ENCODE data around the genes ZNF311, OR2B3 and PPP1R11.

GRCh38 chr6:28649071-28649523 is 62.0 kb upstream of the SCAND3 start:
- RRBS, result no CpG with 5 or more reads among the region's 6 CpGs

DNA sequence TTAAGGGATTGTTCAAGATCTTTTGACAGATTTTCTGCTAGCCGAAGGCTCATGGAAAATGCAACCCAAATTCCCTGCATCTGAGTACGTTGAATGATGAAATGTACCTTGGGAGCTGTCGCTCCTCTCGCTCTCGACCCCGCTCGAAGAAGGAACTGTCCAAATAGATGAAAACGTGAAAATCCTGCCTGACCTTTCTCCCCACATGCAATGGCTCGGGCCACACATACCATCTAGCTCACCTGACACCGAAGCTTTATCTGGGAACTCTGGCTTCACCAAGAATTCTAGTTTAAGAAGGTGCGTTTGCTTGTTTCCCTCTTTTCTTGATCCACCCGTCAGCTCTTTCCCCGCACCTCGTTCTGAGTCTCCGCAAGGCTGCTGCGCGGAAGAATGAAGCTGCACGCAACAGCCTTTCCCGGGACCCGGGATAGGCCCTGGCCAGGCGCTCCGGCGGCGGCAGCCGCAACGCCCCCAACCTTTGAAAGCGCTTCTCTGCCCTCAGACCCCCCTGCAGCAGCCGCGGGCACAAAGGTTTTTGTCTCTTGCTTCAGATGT is 87.1 kb upstream of the SCAND3 start:
- RRBS, result no CpG with 5 or more reads among the region's 29 CpGs

GRCh38 chr6:28710151-28710879 is 123.2 kb upstream of the SCAND3 start:
- RRBS, result no CpG with 5 or more reads among the region's 16 CpGs

GRCh38 chr6:28742753-28743762 is 156.0 kb upstream of the SCAND3 start:
- RRBS, result 17% methylated on average over 1 of the region's 26 CpGs

DNA sequence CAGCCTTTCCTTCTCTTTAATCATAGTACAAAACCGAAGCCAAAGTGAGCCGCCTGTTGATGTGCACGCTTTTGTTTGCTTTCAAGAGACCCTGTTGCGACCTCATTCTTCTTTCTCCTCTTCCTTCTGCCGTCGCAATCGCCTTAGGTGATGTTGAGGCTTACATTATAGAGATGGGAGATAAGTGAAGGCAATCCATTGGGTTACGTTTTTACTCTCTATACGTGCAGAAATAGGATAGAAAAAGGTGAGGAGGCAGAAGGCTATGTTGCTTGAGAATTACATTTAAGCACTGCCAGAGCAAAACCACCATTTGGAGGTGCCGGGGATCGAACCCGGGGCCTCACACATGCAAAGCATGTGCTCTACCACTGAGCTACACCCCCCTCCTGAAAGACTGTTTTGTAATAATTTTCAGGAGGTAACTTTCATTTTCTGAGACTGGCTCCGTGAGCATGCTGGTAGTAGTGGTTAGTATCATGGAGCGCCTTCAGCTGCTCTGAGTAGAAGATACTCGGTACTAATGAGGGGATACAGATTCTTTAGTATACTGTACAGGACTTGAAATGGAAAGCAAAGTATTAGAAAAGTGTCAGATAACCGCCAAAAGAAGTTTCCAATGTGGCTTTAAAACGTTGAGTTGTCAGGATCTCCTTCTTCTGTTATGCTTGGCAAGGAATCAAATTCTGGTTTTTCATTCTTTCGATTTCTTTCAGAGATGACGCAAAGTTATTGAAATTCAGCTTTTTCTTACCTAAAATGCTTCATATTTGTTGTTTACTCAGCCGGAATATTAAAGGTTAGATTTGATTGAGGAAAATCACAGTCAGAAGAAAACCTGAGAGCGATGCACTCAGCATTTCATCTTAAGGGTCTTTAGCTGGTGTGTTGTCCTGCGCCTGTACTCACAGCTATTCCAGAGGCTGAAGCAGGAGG is 165.5 kb downstream of the TRIM27 start:
- RRBS, result no CpG with 5 or more reads among the region's 22 CpGs

GRCh38 chr6:28982537-28983107 is 22.5 kb downstream of the ZNF311 start:
- RRBS, result 14% methylated on average over 2 of the region's 10 CpGs

DNA sequence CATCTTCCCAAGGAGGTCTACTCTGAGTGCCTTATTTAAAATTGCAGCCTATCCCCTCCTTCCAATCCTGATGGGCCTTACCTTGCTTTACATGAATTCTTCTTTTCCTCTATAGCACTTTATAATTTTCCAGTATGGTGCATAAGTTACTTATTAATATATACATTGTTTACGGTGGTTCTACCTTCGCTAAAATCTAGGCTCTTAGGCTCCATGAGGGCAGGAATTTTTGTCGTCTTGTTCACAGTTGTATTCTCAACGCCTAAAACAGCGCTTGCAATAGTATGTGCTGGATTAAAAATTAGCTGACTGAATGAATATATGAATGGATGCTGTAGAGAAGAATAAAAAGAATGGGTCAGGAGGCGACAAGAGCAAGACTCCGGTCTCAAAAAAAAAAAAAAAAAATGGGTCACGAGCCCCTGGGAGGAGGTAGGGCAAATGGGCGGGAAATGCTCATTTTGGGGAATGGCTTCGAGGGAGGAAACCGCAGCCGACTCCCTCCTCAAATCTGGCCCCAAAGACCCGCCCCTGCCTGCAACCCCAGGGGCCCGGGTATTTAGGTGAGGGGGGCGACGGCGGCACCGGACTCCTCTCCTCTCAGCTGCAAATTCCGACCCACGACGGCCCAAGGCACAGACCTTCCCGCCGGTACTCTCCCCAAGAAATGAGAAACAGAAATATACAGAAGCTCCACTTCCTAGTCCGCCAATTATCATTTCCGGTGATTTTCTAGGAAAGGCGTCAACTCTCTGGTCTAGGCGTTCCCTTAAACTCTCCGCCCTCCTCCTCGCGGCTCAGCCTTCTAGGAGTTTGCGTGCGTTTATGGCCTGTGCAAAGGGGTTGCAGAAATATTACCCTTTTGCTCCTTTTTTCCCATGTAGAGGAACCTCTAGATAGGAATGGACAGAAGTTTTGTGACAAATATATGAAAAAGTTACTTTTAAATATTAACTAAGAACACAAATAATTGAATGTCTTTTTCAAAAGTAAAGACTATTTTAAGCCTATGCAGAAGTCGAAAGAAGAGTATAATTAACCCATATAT is at the start of gene ZNF311:
ZNF311 (minus strand) TSS at position 389 of the 1,048 bp plus-strand sequence.
- RRBS, result 5% methylated on average over 8 of the region's 33 CpGs

GRCh38 chr6:29087140-29087655 is at the start of gene OR2B3:
Gene OR2B3 (minus strand): TSS chr6:29087313.
- RRBS, result no CpG with 5 or more reads among the region's 1 CpG

DNA sequence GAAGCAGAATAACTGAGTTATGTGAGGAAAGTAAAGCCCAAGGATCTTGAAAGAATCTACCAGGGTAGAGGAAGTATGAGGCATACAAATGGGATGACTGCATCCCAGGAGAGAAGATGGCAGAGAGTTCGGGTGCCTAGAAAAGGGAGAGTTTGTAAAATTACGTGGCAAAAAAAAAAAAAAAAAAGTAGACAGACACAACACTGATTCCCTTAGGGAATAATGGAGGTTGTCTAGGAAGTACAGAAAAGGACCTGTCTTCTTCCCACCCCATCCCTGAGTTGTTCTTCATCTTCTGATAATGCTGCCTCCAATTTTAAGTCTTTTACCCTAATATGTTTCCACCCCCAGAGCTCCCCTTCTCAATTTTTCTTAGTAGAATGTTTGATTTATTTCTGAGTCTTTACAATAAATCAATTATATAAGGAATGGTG is 3.3 kb downstream of the GABBR1 start:
- RRBS, result no CpG with 5 or more reads among the region's 2 CpGs

GRCh38 chr6:29680268-29680865 is 585 bp downstream of the ZFP57 start:
- RRBS, result 83% methylated on average over 1 of the region's 30 CpGs

- RRBS, result 10% methylated on average over 4 of the region's 23 CpGs
Observed at GRCh38 chr6:29755438-29756044, 32.3 kb downstream of the HLA-F start.

- RRBS, result no CpG with 5 or more reads among the region's 7 CpGs
Observed at GRCh38 chr6:29948981-29949585, 6.8 kb downstream of the HLA-A start.

GRCh38 chr6:30066824-30067812 is at the start of gene PPP1R11:
Gene PPP1R11 (plus strand): TSS chr6:30067198.
- RRBS, result 5% methylated on average over 6 of the region's 44 CpGs

- RRBS, result no CpG with 5 or more reads among the region's 1 CpG
Observed at GRCh38 chr6:30097920-30098294, 15.0 kb downstream of the TRIM31 start.

DNA sequence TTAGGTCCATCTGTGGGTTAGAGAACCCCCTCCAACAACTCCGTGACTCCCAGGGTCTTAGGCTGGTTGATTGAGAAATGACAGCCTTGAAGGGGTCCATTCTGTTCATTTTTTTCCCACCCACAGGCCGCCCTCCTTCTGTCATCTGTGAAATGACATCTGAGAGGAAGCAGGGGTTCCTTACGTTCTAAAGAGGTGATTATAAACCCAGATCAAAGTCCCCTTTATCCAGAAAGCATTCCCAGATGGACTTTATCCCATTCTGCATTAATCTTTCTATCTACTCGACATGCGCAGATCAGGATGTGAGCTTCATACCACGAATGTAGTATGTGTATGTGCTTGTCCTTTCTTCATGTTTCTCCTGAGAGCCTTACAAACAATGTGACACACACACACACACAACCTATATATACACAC is 5.9 kb downstream of the TRIM10 start:
- RRBS, result no CpG with 5 or more reads among the region's 6 CpGs

- RRBS, result no CpG with 5 or more reads among the region's 4 CpGs
Observed at GRCh38 chr6:30187053-30187572, 23.8 kb downstream of the TRIM15 start.

- RRBS, result no CpG with 5 or more reads among the region's 9 CpGs
Observed at GRCh38 chr6:30200494-30201414, 12.5 kb downstream of the TRIM26 start.

DNA sequence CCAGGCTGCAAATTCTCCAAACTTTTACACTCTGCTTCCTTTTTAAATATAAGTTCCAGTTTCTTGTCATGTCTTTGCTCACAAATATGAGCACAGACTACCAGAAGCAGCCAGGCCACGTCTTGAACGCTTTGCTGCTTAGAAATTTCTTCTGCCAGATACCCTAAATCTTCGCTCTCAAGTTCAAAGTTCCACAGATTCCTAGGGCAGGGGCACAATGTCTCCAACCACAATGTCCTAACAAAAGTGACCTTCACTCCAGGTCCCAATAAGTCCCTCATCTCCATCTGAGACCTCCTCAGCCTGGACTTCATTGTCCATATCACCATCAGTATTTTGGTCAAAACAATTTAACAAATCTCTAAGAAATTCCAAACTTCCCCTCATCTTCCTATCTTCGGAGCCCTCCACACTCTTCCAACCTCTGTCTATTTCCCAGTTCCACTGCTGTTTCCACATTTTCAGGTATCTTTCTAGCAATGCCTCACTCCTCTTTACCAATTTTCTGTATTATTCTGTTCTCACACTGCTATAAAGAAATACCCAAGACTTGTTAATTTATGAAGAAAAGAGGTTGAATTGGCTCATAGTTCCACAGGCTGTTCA is 42.2 kb upstream of the TRIM39 start:
- RRBS, result no CpG with 5 or more reads among the region's 4 CpGs

DNA sequence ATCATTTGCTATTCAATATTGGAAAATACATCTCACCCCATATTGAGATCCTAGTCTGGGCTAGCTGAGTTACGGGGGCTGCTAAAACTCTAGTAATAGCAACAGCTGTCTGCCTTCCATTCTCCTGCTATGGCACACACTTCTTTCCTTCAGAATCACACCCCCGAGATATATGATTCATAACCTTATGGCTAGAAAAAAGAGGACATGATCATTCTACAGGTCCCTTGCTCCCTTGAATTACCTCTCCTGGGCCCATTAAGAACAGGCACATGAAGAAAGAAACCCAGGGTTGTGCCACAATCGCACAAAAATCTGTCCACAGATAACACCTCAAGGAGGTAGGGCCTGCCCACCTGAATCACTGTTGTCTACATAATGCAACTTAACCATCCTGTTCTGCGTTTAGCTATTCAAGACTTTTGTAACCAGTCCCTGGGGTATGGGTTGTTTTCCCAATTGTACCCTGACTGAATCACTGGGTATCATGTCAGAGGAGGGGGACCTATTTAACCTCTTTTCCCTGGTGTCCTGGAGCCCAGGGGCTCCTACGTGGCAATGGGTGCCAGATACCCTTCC is 19.6 kb upstream of the TRIM39 start:
- RRBS, result no CpG with 5 or more reads among the region's 5 CpGs

DNA sequence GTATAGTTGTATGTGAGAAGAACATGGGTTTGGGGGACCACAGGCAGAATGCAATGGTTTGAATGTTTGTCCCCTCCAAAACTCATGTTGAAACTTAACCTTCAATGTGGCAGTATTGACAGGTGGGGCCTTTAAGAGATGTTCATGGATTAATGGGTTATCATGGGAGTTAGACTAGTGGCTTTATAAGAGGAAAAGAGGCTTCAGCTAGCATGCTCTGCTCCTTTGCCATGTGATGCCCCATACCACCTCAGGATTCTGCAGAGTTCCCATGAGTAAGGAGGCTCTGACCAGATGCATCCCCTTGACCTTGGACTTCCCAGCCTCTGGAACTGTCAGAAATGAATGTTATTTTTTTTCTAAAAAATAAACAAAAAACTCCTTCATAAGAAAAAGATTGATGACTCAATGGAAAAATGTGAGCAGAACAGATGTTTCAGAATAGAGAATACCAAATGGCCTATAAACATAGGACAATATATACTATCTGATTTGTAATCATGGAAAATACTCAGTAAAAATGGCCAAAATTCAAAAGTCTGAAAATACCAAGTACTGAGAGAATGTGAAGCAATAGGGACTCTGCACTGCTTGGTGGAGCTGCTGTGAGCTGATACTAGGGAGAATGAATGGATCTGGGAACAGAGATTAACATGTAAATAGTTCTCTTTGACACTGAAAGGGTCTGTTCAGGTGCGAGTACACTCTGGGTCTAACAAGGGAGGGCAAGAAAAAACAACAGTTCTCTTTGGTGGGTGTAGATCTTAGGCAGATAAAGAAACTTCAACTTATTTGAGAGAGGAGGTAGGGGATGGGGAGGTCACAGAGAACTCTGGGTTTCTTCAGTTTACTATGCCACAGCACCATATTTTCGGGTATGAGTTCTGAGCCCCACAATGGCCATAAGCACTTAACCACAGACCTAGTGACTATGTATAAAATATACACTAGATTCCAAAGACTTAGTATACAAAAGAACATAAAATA is 7.4 kb upstream of the TRIM39 start:
- RRBS, result no CpG with 5 or more reads among the region's 2 CpGs